Right cardiac atrium (tissue), 1 donor: ENCODE measurements around a stretch of chr22.

GRCh38 chr22:45672999-45674277 lies 1.8 kb downstream of the ATXN10 start:
- PRO-cap, result no peak

GRCh38 chr22:45688388-45689288 lies 17.0 kb downstream of the ATXN10 start:
- PRO-cap, result no peak

GRCh38 chr22:45769012-45769498 lies 97.4 kb downstream of the ATXN10 start:
- PRO-cap, result no peak

DNA sequence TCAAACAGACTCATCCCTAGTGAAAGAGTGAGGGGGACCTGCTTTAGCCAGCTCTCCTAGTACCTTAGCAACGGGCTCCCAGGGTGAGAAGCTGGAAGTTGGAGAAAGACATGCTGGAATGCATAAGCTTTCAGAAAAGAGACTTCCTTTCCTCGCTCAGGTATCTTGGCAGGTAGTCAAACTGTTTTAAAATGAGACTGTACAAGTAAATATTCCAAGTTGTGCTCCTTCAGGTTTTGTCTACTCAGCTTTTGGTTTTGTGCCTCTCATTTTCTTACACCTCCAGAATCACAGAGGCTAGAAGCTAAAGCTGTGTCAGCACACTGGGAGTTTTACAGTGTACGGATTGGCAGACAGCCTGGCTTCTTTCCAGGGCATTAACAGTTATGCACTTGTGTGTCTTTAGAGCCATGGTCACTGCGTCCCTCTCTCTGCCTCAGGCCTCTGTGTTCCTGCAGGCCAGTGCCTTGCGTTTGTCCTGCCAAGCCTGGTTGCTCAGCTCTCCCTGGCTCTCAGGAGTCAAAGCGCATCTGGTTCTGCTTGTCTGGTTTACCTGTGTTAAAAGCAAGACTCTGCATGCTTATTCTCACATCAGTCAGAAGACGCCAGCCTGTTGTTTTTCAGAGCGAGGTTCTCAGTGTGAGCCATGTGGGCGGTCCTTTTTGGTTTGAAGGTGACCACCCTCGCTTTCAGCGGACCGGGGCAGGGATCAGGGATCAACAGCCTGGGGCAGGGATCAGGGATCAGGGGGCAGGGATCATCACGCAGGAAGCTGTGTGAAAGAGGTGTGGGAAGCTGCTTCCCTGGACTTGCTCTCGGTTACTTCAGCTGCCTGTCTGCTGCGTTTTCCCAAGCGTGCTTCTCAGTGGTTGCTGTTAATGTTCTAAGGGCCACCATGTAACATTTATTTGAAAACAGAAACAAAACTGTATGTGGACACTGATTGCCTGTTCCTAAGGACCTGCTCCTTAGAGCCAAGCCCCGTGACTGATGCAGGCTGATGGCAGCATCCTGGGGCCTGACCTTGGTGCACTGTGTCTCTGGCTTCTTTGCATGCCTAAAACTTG lies 146.6 kb downstream of the ATXN10 start:
- PRO-cap, result no peak

DNA sequence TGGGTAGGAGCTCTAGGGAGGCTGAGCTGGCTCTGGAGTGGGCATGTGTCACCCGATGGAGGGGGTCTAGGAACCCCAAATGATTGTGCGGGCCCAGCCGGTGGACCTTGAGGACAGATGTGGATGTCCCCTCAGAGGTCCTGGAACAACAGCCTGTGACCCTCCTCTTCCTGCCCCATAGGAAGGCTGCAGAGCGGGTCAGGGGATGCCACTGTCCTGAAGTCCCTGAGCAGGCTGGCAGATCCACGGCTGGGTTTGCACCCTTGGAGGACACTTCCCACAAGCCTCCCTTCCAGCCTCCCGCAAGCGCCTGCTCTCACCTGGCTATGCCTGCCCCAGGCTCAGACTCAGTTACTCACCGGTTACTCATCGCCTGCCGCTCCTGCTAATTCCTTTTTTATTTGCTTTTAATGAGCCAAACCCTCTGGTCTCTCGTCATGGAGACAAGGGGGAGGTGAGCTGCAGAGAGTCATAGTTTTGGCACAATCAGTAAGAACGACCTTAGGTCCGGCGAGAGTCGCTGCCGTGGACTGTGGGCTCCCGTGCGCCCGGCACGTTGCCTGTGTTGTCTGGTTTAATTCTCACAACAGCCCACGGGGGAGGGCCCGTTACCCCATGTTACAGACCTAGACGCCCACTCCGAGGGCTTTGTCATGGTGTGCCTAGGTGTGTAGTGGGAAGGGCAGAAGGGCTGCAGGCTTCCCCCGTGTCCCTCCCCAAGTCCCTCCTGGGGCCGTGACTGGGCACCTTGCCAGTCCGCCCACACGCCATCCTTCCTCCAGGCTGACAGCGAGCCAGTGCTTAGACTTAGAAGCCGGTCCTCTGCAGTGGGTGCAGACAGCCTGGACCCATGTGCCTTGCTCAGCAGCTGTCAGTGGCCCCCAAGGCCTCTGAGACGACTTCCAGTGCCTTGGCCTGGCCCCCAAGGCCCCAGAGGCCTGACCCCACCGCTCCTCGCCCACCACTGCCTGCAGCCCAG lies 42.3 kb downstream of the WNT7B start:
- PRO-cap, result no peak

DNA sequence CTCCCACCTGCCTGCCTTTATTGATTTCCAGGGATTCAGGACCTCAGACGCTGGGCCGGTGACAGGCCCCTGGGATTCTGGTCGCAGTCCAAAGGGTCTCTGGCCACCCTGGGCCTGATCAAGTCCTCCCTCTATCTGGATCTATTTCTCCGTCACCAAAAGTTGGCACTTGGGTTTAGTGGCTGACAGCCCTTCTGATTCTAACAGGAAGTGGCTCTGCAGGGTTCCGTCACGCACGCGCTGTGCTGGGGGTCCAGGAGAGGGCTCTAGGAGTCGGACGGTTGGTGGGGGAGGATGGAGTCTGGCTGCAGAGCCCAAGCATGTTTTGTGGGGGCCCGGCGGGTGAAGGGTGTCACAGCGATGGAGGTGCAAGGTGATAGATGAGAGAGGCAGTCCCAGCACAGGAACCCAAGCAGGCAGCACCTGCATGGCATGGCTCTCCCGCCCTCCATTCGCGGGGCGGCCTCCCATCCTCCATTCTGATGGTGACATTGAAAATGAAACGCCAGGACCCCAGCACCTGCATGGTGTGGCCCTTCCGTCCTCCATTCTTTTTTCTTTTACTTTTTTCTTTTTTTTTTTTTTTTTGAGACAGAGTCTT lies 27.6 kb upstream of the WNT7B start:
- PRO-cap, result no peak

GRCh38 chr22:46013122-46014431 lies 36.6 kb upstream of the WNT7B start:
- PRO-cap, result bidirectional peak, plus-strand start at chr22:46013596, minus-strand start at chr22:46013675; bidirectional peak, plus-strand start at chr22:46014012, minus-strand start at chr22:46014066; bidirectional peak, plus-strand start at chr22:46014247, minus-strand start at chr22:46014268

DNA sequence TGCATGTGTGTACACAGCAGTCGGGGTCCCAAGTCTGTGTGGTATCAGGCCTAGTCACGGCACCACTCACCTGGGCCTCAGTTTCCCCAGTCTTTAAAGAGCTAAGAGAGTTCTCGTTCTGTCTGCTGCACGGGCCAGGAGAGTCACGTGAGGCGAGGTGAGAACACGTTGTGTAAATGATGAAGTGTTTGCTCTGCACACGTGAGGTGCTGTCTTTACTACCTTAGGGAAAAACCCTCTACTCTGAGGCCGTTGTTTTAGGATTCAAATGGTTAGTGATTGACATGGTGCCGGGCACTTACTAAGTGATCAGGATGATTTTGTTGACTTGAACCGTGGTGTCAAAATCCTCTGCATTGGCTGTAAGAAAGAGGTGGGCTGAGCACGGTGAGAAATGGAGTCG lies 86.5 kb upstream of the PPARA start:
- PRO-cap, result no peak

- PRO-cap, result unidirectional peak, plus-strand start at chr22:46065274
Observed at GRCh38 chr22:46064973-46065564, 85.3 kb upstream of the PPARA start.

DNA sequence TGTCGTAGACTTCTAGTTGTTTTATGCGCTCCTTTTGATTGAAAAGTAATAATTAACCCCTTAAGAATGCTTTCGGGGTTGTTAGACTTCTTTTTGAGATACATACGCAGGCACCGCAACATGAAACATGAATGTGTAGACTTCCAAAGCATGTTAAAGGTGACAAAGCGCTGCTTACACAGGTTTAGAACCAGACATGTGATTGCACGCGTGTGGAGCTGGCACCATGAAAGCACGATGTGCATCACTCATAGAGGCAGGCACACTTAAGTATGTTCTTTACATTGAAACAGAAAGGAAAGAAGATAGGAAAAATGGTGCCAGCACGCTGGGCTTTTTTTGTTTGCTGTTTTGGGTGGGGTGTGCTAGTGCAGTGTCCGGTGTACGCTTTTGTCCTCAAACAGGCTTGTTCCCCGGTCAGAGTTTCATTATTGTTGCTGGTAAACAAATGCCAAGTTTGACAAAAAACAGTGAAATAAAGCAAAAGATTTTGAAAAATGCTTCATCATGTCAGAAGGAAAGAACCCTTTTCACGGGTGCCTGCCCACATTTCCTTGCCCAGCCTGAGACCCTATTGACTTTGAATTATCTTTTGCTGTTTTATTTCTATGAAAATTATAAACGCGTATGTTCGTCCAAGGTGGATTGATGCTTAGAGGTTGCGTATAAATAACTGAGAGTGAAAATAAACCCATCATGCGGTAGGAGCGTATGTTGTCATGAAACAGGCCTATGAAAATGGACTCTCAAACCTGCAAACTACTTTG lies 83.5 kb upstream of the PPARA start:
- PRO-cap, result no peak

- PRO-cap, result no peak
Observed at GRCh38 chr22:46089534-46089892, 60.8 kb upstream of the PPARA start.

DNA sequence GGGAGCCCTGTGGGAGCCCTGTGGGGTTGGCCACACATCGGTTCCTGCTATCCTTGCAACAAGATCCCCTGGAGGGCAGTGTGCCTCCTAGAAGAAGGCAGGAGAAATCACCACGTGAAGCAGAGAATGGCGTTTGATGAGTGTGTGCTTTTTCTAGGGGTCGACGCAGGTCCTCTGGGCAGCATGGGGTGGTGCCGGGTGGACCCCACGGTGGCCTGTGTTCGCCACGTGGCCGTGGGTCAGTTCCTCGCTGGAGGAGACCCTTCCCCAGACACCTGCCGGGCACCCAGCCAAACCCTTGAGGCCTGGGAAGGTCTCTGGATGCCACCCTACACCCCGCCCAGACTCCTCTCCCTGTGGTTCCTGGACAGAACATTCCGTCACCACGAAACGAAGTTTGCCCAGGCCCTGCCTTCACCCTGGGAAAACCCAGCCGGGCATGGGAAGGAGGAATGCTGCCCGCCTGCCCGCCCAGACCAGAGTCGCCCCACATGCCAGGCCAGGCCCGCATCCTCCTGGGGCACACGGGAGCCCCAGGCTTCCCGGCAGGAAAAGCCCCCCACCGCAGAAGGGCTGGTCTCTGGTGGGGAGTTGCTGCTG lies 45.0 kb upstream of the PPARA start:
- PRO-cap, result no peak

GRCh38 chr22:46147282-46147835 lies 3.0 kb upstream of the PPARA start:
- PRO-cap, result no peak

- PRO-cap, result no peak
Observed at GRCh38 chr22:46370484-46371373, 35.2 kb downstream of the TRMU start.

DNA sequence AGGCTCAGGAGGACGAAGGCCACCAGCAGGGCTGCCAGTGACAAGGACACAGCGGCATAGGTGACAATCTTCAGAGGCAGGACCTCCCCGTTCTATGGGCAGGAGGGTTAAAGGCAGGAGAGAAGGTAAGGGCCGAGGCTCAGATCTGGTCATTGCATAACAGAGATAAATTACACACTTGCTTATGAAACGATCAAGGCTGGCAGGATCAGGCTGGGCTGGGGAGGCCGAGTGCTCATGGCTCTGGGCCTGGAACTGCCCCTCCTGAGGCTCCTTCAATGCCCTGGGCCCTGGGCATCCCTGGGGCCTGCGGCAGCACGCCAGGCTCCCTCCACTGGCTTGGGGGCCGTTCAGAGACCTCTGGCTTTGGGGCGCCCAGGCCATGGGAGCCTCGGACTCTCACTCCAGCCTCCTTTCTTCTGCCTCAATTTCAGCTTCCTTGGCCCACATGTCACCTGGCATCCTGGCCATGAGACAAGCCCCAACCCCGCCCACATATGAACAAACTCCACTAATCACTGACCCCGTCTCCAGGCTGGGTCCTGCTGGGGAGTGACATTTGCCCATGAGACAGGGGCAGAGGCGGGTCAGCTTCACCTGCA lies 41.8 kb downstream of the TRMU start:
- PRO-cap, result no peak

DNA sequence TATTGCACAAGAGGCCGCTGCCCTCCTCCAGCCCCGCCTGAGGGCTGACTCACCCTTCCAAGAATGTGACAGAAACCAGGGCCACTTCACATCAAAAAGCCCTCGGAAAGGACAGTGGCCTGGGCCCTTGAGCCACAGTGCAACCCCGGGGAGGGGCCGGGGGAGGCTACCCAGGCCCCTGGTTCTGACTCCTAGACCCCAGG lies 42.2 kb downstream of the TRMU start:
- PRO-cap, result no peak

DNA sequence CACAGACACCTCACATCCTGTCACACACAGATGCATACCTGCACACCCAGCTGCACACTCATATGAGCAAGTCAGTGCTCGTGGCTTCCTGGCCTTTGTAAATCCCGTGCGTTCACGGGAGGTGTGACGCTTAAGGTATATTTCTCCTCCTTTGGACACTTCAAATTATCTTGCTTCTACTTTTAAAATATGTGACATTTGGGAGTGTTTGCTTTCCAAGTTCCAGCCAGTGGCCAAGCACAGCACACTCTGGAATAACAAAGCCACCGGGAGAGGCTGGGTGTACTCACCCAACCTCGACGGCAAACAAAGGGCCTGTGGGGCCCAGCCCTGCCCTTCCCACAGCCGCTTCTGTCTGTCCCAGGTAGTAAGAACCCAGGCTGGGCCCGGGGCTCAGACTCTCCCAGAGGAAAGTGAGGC lies 93.7 kb downstream of the CELSR1 start:
- PRO-cap, result no peak

DNA sequence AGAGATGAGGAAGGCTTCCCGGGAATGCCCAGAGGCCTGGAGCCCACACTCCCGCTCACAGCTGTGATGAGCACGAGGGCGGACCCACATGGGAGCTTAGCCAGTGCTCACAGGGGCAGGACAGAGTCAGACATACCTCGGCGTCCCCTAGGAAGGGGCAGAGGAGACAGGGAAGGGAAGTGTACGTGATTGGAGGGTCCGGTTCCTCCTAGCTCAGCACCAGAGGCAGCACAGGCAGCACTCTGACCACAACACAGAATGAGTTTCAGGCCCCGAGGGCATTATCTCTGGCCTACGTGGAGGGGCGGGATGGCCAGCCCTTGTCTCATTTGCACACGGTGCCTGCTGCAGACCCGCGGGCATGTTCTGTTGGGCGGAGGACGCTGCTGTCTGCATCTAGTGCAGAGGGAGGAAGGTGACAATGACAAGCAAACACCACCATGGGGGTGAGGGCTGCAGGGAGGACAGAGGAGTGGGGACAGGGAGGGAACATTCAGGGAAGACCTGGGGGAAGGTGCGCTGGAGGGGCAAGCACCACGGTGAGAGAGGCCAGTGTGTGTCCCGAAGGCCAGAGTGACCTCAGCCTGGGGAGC lies 79.7 kb downstream of the CELSR1 start:
- PRO-cap, result no peak

GRCh38 chr22:46536844-46537304 lies 546 bp downstream of the CELSR1 start:
- PRO-cap, result no peak

DNA sequence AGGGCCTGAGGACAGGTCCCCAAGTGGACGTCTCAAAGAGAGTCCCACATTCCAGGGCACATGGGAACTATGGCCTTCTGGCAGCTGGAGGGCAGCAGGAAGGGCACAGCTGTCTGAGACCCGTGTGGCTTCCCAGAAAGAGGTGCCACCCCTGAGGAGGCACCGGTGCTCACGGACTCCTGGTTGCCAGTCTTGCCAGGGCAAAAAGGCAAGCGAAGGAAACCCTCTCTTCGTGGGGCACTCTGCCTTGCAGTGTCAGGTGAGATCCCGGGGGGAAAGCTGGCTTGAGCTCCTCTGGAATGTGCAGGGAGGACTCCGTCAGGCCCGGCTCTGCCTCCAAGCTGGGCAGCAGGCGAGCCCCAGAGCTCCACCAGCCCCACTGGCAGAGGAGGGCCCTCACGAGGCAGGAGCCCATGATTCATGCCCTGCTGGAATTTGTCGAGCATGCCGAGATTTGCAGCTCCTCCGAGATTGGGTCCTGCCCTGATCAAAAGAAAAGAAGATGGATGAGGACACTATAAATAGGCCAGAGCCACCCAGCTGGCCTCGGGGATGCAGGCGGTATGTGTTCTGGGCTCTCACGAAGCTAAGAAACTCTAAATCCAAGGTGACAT lies 9.9 kb upstream of the CELSR1 start:
- PRO-cap, result bidirectional peak, plus-strand start at position 529 of the sequence, minus-strand start at position 381 of the sequence